Kidney (tissue), 2 donors: ENCODE data around the genes NOSTRIN and BBS5.

- PRO-cap, result unidirectional peak, plus-strand start at chr2:165682791
- RRBS, result no CpG with 5 or more reads among the region's 1 CpG
These were observed 111.6 kb downstream of the GALNT3 start for GRCh38 chr2:165682439-165682891.

DNA sequence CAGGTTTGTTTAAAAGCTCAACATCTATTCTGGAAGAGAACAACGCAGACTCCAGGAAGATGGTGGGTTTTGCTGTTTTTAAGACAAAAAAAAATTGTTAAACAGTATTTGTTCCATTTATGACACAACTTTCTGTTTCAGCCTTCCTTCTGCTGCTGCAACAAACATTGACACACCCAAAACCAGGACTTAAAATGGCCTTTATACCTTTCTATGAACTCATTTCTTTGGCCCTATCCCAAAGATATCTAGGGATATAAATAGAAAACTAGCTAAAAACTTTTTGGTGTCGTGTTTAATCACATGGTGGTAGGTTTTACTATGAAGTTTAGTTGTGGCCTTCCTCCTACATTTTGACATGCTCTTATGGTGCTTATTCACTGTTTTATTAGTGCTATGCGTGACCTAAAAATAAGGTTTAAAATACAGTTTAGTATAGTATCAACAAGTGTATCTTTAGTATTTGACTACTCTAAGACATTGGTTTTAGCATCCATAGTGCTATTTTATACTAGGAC, 1.0 kb upstream of the GALNT3 start:
- PRO-cap, result no peak
- RRBS, result no CpG with 5 or more reads among the region's 3 CpGs

DNA sequence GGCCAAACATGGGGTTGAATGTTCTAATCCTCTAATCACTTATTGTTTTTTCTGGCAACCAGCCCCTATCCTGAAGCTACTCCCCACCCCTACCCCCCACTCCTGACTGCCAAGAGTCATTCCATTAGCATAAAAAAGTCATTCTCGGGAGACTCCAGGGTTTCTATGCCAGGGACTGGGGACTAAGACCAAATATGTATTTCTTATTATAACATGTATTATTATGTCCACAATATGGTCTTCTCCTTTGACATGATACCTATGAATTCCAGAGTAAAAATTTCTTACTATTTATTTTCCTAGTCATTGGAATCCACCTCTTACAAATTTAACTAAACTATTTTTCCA, 102.5 kb upstream of the B3GALT1 start:
- PRO-cap, result no peak
- RRBS, result no CpG with 5 or more reads among the region's 1 CpG

DNA sequence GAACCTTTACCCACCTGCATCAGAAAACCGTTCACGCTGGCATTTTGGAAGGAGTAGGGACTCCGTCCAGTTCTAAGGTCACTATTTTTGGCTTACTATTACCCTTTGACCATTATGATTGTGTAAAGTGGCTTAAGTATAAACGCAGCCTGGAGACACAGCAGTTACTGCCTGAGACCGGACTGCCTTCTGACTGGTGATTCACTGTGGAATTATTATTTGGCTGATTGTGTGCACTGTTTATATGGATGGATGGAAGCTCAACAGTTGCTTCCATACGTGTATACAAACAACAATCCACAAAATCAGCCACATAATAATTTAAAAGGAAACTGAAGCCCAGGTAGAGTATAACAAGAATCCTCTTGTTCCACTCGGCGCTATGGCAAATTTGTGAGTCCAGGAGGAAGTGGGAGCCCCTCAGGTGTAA, 472.2 kb downstream of the B3GALT1 start:
- PRO-cap, result no peak
- RRBS, result no CpG with 5 or more reads among the region's 8 CpGs

GRCh38 chr2:168074990-168075722, 172.2 kb downstream of the STK39 start:
- PRO-cap, result no peak
- RRBS, result no CpG with 5 or more reads among the region's 12 CpGs

GRCh38 chr2:168179420-168179964, 67.9 kb downstream of the STK39 start:
- PRO-cap, result no peak
- RRBS, result no CpG with 5 or more reads among the region's 5 CpGs

GRCh38 chr2:168220786-168221377, 26.5 kb downstream of the STK39 start:
- PRO-cap, result no peak
- RRBS, result no CpG with 5 or more reads among the region's 6 CpGs

DNA sequence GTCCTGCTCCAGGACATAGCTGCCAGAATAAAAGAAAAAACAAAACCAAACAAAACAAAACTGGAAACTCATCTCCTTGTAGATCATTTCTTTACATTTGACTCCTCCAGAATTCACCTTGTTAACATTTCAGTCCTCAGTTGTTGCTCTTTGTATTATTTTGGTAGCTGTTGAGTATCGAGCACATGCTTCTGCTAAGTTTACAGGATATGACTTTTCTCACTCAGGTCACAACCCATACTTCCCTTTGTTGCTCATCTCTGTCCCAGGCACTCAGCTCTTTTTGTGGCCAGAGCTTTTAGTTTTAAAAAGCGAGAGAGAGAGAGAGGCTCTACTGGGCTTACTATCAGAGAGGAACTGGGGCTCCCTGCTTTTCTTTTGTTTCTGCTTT, 34.3 kb downstream of the CERS6 start:
- PRO-cap, result no peak
- RRBS, result no CpG with 5 or more reads among the region's 2 CpGs

DNA sequence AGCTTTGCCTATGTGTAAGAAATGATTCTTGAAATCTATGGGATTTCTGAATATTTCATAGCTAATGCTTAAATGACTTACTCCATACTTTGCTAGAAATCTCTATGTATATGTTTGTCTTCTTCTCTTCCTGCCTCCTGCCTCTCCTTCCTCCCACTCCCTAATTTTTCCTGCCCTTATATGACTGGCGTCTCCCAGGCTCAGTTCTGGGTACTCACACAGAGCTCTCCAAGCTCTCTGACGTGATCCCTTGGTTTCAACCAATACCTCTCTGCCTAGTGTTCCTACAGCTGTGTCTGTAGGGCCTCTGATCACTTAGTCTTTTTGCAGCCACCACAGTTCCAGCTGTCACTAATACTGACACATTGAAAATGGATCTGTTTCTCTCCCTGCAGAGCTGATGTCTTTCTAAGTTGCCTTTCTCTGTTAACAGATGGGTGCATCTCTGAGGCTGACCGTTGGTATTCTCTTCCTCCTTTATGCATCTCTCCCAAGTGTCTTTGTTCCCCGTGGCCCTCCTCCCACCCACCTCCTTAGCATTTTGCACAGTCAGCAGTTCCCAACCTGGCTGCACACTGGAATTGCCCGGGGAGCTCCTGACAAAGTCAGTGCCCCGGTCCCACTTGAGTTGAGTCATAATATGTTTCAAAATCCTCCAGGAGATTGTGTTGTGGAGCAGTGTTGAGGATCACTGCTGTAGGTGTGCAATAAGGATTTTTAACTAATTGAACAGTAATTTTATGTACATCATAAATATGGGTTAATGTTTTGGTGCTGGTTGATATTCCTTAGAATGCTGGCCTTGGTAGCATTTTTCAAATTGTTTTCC, 62.5 kb downstream of the CERS6 start:
- PRO-cap, result no peak
- RRBS, result no CpG with 5 or more reads among the region's 6 CpGs

- PRO-cap, result no peak
- RRBS, result no CpG with 5 or more reads among the region's 13 CpGs
These were observed 120.9 kb downstream of the CERS6 start for GRCh38 chr2:168576497-168577915.

DNA sequence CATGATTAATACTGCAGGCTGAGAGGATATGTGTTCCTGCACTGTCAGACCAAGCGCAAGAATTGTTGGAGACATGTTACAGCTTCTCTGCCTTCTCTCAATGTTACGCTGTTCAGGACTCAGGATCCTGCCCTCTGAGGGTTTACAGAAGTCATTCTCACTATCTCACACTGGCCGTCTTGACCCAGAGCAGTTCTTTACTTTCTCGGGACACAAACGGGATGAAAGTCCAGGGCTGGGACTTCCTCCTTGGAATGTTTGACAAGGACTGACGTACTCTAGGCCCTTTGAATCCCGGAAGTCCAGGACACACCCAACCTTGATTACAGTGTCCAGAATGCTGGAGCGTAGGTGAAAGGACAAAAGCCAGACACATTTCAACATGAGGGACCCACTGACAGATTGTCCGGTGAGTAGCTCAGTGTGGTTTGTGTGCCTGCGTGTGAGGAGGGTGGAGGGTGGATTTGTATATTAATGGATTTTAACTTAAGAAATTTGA, at the start of gene NOSTRIN:
Gene NOSTRIN (plus strand): TSS at position 373 of the 499 bp plus-strand sequence.
- PRO-cap, result no peak
- RRBS, result 18% methylated on average over 2 of the region's 10 CpGs

- PRO-cap, result bidirectional peak, plus-strand start at chr2:169479515, minus-strand start at chr2:169479381
- RRBS, result 1% methylated on average over 19 of the region's 79 CpGs
These were observed at the start of gene BBS5 for GRCh38 chr2:169479097-169480210. Gene BBS5 (plus strand): TSS chr2:169479494.

DNA sequence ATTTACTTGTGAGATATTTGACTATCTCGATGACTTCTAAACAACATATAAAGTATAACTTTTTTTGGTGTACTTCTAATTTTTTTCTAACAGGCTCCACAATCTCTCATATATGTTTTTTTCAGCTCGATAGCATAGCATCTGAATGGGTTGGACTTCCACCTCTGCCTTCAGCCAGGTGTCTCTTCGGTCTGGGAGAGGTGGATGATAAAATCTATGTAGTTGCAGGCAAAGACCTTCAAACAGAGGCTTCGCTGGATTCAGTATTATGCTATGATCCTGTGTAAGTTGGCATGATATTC, 4.9 kb downstream of the KLHL41 start:
- PRO-cap, result no peak
- RRBS, result no CpG with 5 or more reads among the region's 4 CpGs

- PRO-cap, result no peak
- RRBS, result no CpG with 5 or more reads among the region's 15 CpGs
These were observed 18.4 kb downstream of the PHOSPHO2 start for GRCh38 chr2:169712463-169713258.

- PRO-cap, result no peak
- RRBS, result no CpG with 5 or more reads among the region's 15 CpGs
These were observed 1.1 kb downstream of the KLHL23 start for GRCh38 chr2:169734546-169735226.

DNA sequence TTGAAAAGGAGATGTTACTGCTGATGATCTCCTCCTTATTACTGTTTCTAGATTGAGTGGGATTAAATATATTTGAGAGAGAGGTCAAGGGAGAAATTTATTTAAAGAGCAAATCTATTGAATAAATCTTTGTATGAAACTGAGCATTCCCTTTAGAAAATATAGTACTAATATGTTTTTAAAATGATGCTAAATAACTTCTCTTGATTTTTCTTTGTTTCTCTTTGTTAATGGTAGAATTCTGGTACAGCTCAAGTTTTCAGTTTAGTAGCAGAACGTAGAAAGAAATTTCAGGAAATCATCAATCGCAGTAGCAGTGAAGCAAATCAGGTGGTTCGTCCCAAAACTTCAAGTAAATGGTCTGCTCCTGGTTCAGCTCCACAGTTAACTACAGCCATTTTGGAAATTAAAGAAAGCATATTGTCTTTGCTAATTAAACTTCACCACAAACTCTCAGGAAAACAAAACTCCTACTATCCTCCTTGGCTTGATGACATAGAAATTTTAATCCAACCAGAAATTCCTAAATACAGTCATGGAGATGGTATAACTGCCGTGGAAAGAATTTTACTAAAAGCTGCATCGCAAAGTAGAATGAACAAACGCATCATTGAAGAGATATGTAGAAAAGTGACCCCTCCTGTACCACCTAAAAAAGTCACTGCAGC, 122.2 kb downstream of the UBR3 start:
- PRO-cap, result no peak
- RRBS, result no CpG with 5 or more reads among the region's 6 CpGs

DNA sequence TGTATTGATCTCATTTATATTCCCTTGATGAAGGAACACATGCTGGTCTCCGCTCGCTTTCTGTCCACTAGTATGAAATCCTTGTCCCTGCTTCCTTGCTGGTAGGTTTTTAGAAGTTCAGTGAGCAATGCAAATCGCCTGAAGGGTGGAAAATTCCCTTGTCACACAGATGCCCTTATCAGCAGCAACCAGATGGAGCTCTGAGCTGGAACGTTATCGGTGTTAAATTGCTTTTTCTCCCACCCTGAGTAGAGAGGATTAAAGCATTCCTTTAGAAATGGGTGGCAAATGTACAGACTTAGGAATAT, 164.1 kb upstream of the MYO3B start:
- PRO-cap, result no peak
- RRBS, result no CpG with 5 or more reads among the region's 5 CpGs

DNA sequence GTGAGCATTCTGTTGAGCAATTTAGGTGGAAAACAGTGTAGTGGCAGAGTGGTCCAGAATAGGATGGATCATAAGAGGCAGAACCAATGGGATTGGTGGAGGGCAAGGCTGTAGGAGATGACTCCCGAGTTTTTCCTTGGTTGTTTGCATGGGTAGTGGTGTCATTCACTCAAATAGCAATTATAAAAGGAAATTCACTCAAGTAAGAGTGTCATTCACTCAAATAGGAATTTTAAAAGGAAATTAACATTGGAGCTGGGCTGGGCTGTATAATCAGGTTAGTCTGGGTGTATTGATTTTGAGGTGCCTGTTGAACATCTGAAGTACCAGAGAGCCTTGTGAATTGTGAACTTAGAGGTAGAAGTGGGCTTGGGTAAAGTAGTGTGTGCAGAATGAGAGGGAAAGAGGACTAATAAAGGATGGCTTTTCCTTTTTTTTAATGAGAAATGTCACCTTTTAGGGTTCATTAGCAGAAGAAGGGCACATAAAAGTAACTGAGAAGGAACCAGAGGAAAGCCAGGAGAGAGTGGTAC, 152.2 kb upstream of the MYO3B start:
- PRO-cap, result no peak
- RRBS, result no CpG with 5 or more reads among the region's 1 CpG

DNA sequence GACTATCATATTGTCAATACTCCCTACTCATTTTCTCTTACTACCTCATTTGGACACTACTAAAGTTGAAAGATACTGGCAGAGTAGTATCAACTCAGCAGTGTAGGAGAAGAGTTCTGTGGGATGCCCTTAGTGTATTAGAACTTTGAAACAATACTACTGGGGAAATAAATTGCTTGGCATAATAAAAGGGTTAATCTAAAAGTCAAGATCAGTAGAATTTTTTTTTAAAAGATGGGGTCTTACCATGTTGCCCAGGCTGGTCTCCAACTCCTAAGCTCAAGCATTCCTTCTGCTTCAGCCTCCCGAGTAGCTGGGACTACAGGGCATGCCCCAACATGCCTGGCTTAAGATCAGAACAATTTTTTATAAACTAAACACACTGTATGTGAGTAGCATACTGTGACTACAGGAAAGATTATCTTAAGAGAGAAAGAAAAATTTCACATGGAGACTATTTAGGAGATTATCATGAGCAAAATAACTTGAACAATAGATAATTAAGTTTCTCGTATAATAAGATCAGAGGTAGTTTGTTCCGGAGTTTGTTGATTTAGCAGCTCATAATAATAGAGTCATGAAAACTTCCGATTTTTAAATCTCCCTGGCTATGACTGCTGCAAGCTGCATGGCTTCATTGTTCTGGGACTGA, 43.7 kb downstream of the MYO3B start:
- PRO-cap, result no peak
- RRBS, result no CpG with 5 or more reads among the region's 4 CpGs

DNA sequence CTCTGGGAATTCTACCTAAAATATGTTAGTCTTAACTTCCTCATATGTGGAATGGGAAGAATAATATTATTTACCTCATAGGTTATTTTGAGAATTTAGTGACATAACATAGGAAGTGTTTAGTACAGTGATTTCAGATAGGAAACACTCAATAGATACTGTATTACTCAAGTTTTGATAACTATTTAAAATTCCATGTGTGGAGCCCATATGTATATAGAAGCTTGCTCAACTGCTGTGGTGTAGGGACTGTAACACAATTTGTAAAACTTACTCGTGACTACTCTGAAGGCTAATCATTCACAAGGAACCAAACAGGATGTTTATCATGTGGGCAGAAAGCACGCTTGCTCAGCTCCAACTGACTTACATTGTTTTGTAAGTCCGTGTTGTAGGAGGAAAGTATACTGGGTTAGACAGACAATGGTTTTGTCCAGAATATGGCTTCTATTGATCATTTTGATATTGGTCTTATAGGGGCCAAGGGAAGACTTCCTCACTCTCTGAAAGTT, 259.6 kb upstream of the SP5 start:
- PRO-cap, result no peak
- RRBS, result no CpG with 5 or more reads among the region's 3 CpGs